Jurkat, Clone E6-1 (cell line): ENCODE measurements around the genes PRSS12, METTL14 and TNIP3.

DNA sequence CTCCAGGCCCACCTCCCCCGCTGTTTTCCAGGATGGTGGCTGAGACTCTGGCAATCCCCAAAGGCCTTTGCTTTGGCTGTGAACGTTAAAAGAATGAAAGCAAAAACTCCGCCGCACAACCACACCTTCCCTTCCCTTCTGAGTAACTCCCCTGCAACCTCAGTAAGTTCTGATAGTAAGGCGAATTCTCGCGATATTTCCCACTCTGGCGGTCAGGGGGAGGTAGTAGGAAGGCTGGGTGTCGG lies 861 bp upstream of the CAMK2D start:
- RRBS, result no CpG with 5 or more reads among the region's 9 CpGs

GRCh38 chr4:113978542-113979361 lies 695 bp downstream of the ARSJ start:
- RRBS, result no CpG with 5 or more reads among the region's 35 CpGs

GRCh38 chr4:114599219-114600369 lies 987 bp downstream of the UGT8 start:
- RRBS, result no CpG with 5 or more reads among the region's 60 CpGs

- RRBS, result 3% methylated on average over 10 of the region's 71 CpGs
Measured at GRCh38 chr4:118352626-118353322, at the start of gene PRSS12. TSS of gene PRSS12 (minus strand) at chr4:118353003.

- RRBS, result 4% methylated on average over 5 of the region's 44 CpGs
Measured at GRCh38 chr4:118685114-118686097, at the start of gene METTL14. TSS of gene METTL14 (plus strand) at chr4:118685392.

GRCh38 chr4:118834830-118835553 lies 934 bp downstream of the SEC24D start:
- RRBS, result no CpG with 5 or more reads among the region's 13 CpGs

GRCh38 chr4:118909189-118910037 lies 20.8 kb downstream of the SYNPO2 start:
- RRBS, result no CpG with 5 or more reads among the region's 9 CpGs

- RRBS, result no CpG with 5 or more reads among the region's 1 CpG
Measured at GRCh38 chr4:118941146-118941461, 52.5 kb downstream of the SYNPO2 start.

GRCh38 chr4:118948441-118948833 lies 59.8 kb downstream of the SYNPO2 start:
- RRBS, result no CpG with 5 or more reads among the region's 3 CpGs

DNA sequence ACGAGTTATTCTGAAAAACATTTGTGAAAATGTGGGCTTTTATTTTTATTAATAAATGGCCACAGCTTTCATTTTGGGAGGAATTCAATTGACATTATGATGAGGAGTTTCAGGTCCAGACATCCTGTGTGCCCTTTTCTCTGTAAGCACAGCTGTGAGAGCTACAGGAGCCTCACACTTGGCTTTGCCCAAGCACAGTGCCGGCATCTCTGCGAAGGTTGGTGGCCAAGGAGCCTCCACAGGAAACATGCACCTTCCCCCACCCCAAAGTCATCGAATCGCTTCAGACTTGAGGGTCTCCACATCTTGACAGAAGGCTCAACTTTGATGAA lies 99.9 kb downstream of the SYNPO2 start:
- RRBS, result no CpG with 5 or more reads among the region's 5 CpGs

- RRBS, result no CpG with 5 or more reads among the region's 3 CpGs
Measured at GRCh38 chr4:119189553-119190160, 22.9 kb upstream of the USP53 start.

DNA sequence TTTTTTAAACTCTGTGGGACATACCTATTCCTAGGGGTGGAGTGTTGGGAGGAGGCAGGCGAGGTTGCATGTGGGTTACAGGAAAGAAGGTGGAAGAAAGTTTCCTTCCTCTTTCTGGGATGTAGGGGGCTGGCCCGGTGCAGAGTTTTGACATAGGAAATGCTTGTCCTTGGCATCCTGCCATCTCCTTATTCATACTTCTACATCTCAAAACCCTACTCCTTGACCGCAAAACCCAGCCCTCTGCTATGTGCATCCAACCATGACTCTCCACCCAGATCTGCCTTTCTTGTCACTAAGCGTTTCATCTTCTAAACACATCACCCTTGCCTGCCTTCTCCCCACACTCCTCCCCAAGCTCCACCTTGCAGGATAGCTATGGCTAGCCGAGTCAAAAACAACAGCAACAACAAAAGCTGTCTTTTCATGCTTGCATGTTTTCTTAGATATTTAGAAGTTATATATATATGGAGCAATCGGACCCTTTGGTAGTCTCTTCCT lies 48.5 kb upstream of the FABP2 start:
- RRBS, result no CpG with 5 or more reads among the region's 6 CpGs

DNA sequence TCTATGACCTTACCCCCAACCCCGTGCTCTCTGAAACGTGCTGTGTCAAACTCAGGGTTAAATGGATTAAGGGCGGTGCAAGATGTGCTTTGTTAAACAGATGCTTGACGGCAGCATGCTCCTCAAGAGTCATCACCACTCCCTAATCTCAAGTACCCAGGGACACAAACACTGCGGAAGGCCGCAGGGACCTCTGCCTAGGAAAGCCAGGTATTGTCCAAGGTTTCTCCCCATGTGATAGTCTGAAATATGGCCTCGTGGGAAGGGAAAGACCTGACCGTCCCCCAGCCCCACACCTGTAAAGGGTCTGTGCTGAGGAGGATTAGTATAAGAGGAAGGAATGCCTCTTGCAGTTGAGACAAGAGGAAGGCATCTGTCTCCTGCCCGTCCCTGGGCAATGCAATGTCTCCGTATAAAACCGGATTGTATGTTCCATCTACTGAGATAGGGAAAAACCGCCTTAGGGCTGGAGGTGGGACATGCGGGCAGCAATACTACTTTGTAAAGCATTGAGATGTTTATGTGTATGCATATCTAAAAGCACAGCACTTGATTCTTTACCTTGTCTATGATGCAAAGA lies 74.6 kb upstream of the FABP2 start:
- RRBS, result no CpG with 5 or more reads among the region's 13 CpGs

DNA sequence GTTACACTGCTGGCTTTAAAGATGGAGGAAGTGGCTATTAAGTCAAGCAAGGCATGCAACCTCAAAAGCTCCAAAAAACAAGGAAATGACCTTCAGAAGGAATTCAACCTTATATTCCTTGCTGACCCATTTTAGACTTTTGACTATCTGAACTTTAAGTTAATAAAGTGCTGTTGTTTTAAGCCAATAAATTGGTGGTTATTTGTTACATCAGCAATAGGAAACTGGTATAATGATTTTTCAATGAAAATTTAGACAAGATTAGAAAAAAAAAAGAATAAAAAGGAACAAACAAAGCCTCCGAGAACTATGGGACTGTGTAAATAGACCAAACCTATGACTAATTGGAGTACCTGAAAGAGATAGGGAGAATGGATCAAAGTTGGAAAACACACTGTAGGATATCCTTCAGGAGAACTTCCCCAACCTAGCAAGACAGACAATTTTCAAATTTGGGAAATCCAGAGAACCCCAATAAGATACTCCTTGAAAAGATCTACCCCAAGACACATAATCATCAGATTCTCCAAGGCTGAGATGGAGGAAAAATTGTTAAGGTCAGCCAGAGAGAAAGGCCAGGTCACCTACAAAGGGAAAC lies 145.8 kb downstream of the PDE5A start:
- RRBS, result no CpG with 5 or more reads among the region's 1 CpG

GRCh38 chr4:120755614-120756097 lies 166.9 kb downstream of the PRDM5 start:
- RRBS, result no CpG with 5 or more reads among the region's 4 CpGs

- RRBS, result no CpG with 5 or more reads among the region's 7 CpGs
Measured at GRCh38 chr4:120921630-120921889, 966 bp downstream of the PRDM5 start.

- RRBS, result no CpG with 5 or more reads among the region's 6 CpGs
Measured at GRCh38 chr4:121163810-121164529, at the start of gene TNIP3. TSS of gene TNIP3 (minus strand) at chr4:121164321.

GRCh38 chr4:121183321-121183855 lies 19.3 kb upstream of the TNIP3 start:
- RRBS, result no CpG with 5 or more reads among the region's 3 CpGs